H7 (cell line): ENCODE measurements around the gene CMC1.

- RAMPAGE, long total RNA: no peak
Observed at GRCh38 chr3:27641689-27642200, 80.4 kb downstream of the EOMES start.

DNA sequence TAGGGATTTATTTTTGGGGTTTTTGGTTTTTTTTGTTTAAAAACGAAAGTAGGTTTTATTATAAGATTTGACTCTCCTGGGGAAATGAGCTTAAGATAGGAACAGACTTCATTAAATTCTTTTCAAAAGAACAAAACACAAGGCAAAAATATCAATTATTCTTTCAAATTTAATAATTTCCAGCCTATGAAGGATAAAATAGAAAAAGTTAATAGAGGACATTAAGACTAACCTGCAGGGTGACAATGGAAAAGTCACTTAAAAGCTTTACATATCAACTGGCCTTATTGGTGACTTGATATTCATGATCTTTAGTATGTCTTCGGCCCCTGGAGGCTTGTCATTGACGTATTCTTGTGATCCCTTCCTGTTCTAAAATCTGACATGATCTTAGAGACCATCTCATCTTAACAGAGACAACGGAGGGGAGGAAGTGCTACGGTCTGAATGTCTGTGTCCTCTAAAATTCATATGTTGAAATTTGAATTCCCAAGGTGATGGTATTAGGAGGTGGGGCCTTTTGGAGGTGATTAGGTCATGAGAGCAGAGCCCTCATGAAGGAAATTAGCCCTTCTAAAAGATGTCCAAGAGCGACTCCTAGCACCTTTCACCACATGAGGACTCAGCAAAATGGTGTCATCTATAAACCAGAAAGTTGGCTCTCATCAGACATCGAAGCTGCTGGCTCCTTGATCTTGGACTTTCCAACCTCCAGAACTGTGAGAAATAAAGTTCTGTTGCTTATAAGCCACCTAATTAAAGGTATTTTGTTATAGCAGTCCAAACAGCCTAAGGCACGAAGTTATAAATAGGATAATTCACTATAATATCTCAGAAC, 233.3 kb upstream of the CMC1 start:
- RAMPAGE, long total RNA: no peak

- RAMPAGE, long total RNA: start-site peak on the plus strand at chr3:28241573-28241617, 80 reads
Observed at GRCh38 chr3:28241133-28242187, at the start of gene CMC1. CMC1 (plus strand) TSS chr3:28241619.

- RAMPAGE, long total RNA: no peak
Observed at GRCh38 chr3:28337660-28338147, 10.8 kb upstream of the ZCWPW2 start.

DNA sequence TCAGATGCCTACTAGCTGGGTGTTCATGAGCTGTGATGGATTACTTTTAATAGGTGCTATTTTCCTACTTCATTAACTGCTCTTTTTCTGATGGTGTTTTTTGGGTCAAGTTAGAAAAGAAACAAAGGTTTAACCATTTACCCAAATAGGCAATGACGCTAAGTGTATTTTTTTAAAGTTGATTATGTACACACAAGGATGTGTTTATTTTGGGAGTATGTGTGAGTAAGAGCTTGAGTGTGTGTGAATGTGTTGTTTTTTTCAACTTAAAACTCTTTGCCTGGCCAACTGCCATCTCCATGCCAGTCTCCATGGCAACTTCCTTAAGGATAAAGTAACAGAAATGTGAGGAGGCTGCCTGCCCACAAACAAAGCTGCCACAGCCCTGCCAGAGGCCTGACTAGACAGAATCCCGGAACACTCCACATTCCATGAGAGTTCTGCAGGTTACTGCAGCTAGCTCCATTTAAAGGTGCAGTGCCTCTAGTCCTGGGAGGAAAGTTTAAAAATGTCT, 215.5 kb upstream of the RBMS3 start:
- RAMPAGE, long total RNA: no peak

DNA sequence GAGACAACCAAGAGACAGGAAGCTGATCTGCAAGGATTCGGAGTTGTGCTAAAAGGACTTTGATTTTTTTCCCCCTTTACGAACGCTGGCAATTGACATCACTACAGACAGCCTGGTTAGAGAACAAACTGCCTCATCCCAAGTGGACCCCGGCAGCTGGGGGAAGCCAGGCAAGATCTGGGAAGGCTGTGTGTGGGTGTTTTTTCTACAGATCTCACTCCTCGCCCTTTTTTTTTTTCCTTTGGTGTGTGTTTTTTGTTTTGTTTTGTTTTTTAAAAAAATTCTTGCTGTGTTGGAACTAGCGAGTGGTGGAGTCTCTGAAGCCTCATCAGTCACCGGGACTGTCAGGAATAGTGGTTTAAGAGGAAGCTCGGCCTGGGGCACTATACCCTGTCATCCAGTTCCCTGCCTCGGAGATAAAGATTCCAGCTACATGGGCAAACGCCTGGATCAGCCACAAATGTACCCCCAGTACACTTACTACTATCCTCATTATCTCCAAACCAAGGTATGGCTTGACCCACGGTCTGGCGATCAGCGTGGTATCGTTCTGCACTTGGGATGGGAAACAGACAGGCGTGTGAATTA, 472 bp downstream of the RBMS3 start:
- RAMPAGE, long total RNA: no peak

GRCh38 chr3:30598801-30599367, 7.5 kb upstream of the TGFBR2 start:
- RAMPAGE, long total RNA: no peak

DNA sequence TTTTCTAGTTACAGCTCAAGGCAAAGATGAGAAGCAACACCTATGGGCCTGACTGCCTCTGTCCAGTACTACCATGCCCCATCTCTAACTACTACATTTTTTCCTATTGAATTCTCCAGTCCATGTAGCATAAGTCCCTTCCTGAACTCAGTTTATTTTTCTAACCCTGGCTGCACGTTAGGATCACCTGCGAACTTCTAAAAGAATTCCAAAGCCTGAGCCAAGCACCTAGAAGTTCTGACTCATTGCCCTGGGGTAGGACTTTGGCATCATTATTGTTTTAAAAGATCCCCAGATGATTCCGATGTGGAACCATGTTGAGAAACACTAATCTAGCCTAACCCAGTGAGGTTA, 19.4 kb downstream of the TGFBR2 start:
- RAMPAGE, long total RNA: no peak

GRCh38 chr3:30639766-30640428, 33.5 kb downstream of the TGFBR2 start:
- RAMPAGE, long total RNA: no peak

DNA sequence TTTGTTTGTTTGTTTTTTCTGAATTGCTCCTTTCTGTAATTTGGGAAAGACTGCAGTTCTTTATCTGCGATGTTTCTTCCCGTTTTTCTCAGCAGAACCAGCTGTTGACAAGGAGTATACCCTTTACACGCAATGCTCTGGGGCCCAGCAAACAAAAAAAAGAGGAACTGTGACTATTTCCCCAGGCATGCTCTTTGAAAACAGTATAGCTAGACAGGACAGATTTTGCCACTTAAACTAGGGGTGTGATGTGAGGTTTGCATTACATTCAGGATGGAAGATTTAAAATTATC, 43.2 kb downstream of the TGFBR2 start:
- RAMPAGE, long total RNA: no peak

- RAMPAGE, long total RNA: no peak
Observed at GRCh38 chr3:30666537-30666850, 60.1 kb downstream of the TGFBR2 start.

- RAMPAGE, long total RNA: no peak
Observed at GRCh38 chr3:30695979-30696755, 89.8 kb downstream of the TGFBR2 start.

- RAMPAGE, long total RNA: no peak
Observed at GRCh38 chr3:31189352-31189581, 294.8 kb upstream of the GADL1 start.

- RAMPAGE, long total RNA: no peak
Observed at GRCh38 chr3:31542208-31542722, 9.5 kb downstream of the STT3B start.

DNA sequence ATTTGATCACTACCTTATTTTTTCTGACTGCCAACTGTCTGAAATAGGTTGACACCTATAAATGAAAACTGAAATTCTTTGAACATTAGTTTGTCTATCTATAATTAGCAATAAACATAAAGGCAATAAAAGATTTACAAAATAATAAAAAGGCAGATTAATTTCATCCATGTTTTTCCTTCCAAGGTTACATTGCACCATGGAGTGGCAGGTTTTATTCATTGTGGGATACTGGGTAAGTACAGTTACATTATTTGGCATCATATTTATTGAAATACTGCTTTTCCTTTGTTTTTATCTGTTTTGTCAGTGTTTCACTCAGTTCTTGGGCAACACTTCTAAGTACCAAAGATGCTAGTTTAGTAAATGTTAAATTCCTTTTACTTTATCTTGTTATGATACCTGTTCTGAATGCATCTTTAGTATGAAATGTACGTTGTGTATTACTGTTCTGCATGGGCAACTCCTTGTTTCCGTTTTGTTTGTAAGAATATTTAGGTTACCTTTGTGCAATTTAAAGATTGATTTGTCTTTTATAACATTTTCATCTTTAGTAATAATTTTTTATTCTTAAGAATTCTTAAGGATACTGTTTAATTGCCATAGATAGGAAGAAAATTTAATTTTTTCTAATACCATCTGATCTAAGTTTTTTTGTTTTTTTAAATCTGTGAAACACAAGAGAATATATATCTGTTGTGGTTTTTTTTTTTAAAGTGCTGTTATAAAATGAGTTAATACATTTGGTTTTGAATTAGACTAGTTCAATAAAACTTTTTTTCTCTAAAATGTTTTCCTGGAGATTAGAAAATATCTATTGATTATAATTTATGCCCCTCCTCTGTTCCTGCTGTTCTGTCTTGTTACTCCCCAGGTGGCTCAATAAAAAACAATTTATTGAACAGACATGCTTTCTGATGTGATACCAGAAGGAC, 85.3 kb downstream of the STT3B start:
- RAMPAGE, long total RNA: no peak

DNA sequence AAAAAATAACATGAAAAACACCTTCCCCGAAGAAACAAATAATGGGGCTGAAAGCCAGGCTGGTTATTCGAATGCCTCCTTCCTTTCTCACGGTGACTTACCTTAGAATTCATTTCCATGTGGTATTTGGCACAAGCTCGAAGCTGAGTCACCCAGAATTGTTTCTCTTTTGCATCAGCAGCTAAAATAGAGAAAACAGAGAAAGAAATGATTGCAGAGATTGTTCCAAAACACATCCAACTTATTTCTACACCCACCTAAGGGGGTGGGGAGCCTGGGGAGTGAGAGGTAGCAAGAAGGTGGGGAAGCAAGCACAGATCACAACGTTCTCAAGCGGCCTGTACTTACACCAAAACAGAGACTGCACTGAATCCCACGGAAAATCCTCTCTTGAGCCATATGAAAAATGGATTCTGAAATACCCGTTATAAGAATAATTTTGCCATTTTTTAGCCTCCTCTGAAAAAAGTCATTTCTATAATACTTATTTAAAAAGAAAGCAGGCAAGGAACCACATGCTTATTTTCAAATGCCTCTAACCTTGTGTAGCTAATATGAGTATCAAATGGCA, 104.6 kb downstream of the OSBPL10 start:
- RAMPAGE, long total RNA: no peak

- RAMPAGE, long total RNA: no peak
Observed at GRCh38 chr3:32045194-32045913, 61.1 kb upstream of the GPD1L start.

DNA sequence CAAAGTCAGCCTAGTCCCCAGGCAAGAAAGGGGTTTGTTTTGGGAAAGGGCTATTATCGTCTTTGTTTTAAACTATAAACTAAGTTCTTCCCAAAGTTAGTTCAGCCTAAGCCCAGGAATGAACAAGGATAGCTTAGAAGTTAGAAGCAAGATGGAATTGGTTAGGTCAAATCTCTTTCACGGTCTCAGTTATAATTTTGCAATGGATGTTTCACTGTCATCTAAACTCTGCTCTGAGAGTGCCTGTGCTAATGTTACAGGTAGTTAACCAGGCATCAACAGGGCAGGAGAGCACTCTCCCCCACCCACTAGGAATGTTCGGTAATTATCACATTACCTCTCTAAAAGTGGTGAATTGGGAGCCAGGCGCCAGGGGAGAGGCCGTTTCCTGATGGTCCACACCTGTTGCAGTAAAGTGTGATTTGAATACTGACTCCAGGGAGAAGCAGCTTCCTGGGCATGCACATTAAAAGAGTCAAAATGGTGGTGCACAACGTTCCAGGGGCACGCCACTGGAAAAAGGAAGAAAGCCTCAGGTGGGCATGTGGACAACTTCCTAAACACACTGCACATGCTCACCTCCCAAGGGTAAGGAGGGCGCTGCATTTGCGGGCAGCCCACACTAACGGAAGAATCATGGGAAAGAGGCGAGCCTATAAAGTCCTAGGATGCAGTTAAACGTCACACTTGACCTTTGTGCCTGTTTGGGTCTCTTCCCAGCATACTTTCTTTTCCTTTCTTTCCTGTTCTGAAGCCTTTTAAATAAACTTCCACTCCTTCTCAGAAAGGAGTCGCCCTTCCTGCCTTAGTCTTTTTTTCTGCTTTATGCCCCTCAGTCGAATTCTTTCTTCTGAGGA, 29.1 kb upstream of the GPD1L start:
- RAMPAGE, long total RNA: no peak

DNA sequence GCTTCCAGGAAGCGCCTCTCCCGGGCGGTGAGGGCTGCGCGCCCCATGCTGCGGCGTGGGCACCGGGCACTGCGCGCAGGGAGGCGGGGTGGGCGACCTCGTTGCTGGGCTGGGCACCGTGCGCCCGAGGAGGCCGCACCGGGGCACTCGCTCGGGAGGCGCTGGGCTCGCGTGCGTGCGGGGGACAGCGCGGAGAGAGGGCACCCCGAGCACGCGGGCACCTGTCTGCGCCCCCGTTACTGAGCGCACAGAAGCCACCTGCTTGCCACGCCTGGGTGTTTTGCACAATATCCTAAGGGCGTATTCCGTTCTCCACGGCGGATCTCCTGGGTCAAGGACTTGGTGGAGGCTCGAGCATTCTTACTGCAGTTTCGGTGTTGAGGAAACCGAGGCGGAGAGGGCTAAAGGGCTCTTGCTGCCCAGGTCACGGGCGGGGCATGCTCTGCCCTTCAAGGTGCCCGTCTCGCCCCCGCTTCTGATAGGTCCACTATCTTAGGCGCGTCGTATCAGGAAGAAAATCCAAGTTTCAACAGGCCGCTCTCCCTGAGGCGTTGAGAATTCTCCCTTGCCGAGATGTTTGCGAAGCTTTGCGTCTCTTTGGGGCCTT, 474 bp downstream of the GPD1L start:
- RAMPAGE, long total RNA: no peak

GRCh38 chr3:32114326-32115187, 8.1 kb downstream of the GPD1L start:
- RAMPAGE, long total RNA: no peak